Mesenchymal stem cell of the bone marrow (primary cell): ENCODE results near the genes COA7 and CYB5RL.

DNA sequence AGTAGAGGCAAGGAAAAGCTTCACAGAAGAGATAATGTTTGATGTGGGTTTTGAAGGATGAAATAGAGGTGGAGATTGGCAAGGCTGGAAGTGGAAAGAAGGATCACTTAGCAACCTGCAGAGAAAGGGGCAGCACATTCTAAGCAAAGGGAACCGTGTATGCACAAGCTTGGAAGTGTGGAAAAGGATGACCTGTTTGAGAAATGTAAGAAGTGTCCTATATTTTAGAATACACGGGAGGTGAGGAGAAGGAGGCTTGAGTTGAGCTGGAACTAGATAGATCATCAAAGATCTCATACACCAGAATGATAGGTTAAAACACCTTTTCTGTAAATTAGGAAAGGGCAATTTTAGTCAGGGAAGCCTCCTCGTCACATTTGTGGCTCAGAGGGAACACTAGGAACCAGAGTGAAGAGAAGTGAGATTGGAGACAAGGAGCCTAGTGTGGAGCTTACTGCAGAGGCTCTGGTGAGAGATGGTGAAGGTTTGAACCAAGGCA is 70.6 kb downstream of the OSBPL9 start:
- CAGE, long polyA plus RNA = no peak

DNA sequence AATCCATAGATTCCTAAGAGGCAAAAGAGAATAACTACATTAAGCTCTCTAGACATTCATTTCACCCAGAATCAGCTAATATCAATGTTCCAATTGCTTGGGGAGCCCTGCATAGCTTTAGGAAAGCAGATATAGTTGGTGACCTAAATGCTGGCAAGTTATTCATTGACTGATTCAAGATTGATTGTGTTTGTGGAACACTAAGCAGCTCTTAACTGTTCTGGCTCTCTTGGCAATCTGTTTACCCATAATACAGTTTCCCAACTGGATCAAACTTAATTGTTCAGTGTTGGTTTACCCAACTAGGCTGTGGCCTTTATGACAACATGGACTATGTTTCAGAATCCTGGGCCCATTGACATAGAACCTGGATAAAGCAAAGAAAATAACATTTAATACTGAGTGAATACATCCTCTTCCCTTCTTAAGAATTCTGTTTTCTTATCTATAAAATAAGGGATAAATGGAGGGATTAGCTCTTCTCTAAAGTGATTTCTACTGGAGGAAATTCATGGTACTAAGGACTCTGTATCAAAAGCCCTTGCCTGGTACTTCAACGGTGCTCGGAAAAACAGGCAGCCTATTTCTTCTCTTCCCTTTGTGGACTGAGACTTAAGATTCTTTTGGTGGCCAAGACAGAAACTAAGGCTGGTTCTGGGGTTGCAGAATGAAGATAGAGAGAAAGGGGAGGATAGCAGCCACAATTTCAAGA is 83.5 kb downstream of the NRDC start:
- CAGE, long polyA plus RNA = no peak

GRCh38 chr1:52243140-52244199 is 101.6 kb downstream of the ZFYVE9 start:
- CAGE, long polyA plus RNA = no peak

DNA sequence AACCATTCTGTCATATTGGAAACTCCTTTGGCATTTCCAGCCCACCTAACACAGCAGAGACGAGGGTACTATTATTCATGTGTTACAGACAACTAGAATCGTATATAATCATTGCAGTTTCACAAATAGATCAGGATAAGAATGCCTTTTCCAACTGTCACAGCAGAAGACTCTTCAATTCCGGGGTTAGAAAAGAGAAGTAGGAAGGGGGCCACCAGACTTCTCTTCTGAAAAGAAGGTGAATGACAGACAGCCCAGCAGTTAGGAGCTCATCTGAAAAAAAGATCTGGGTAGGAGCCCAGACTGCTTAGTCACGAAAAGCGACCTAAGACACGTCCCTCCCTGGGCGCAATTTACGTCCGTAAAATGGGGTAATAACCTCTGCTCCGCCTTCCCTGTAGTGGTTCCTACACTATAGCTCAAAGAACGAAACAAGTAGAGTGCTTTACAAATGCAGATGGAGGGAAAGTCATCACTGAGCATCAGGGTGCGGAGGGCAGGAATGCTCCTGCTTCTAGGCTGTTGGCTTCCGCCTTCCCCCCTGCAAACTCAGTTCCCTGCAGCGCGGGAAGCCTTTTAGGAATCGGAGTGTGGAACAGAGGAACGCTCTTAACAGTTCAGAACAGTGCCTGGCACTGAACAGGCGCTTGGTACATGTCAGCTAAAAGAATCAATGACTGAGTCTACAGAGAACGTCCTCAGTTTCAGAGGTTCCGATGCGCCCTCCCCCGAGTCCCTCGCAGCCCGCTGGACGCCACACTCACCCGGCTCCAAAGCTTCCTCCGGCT is 547 bp downstream of the ORC1 start:
- CAGE, long polyA plus RNA = no peak

GRCh38 chr1:52697823-52698687 is at the start of gene COA7:
Gene COA7, minus strand, starts transcription at chr1:52698347.
- CAGE, long polyA plus RNA = no peak

DNA sequence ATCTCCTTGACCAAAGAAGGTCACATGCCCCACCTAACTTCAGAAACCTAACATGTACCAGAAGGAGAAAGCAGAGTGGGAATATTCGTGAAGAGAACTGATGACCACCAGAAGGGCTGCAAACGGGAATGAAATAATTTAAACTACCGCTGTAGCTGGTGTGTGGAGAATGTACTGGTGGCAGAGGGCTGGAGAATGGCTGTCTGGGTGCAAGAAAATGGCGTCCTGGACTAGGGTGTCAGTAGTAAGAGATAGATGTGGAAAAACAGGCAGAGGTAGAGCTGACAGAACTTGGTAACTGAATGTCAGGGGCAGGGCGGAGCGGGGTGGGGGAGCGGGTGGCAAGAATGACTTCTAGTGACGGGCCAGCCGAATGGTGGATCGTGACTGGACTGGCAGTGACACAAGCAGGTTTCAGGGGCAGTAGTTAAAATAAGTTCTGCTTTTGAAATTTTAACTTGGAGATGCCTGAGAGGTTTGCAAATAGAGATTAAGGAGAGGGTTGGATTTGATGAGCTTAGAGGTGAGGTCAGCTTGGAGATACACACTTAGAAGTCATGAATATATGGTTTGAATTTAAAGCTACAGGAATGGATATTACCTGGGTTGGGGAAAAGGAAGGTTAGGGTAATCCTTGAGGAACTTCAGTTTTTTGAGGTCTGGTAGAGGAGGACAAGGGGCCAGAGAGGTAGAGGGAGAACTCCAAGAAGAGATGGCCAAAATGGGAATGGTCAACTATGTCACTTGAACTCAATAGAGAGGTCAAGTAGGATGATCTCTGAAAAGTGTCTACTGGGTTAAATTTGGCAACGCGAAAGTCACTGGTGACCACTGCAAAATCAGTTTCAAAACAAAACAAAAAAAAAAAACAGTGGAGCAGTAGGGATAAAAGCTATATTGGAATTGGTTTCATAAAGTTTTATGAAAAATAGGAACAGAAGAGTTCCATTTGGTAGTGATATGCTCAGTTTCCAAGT is 8.2 kb upstream of the PODN start:
- CAGE, long polyA plus RNA = no peak

GRCh38 chr1:53081780-53082258 is 19.8 kb downstream of the PODN start:
- CAGE, long polyA plus RNA = no peak

GRCh38 chr1:53135256-53135712 is 7.2 kb downstream of the SLC1A7 start:
- CAGE, long polyA plus RNA = no peak

DNA sequence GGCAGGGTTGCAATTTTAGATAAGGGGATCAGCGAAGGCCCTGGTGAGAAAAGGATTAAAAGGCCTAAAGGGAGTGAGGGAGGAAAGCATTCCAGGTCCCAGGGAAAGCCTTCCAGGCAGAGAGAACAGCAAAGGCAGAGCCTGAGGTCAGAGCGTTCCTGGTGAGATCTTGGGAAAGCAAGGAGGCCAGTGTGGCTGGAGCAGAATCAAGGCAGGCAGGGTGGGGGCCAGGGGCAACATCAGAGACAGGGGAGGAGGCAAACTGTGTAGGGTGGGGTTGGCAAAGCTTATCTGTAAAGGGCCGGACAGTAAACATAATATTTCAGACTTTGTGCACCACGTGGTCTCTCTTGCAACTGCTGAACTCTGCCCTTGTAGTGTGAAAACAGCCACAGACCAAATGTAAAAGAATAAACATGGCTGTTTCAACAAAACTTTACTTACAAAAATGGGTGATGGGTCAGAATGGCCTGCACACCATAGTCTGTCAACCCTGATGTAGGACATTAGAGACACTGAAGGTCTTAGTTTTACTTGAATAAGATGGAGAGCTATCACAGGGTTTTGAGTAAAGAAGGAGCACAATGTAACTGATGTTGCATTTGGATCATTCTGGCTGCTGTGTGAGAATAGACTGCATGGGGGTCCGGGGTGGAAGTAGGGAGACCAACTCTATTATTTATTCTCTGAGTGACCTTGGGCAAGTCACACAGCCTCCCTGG is 13.2 kb upstream of the CPT2 start:
- CAGE, long polyA plus RNA = no peak

DNA sequence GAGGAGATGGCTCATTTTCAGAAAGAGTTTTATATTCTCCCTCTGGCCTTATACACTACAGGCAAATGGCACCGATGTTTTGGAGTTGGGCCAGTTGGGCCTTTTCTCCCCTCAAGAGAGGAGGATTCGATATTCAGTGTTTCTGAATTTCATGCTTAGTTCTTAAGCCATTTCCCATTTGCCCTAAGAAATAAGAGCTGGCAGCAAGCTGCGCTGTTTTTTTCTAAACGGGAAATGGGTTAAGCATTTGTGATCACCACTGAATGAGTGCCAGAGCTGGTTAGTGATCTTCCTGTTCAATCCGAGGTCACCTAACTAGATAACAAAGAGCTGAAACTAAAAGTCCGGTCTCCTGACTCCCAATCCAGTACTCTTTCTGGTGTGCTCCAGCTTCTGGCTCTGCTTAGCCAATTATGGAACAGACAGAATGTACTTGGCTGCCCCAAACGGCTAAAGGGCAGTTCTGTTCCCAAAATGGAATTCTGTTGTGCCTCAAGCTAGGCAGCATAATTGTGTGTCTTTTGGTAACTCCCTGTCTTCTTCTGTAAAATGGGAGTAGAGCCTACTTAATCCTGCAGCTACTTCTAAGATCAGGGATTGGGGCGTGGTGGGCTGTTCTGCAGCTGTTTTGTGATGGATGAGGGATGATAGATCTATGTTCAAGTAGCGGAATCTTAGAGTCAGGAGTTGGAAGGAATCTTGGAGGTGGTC is 1.1 kb upstream of the CPT2 start:
- CAGE, long polyA plus RNA = no peak

GRCh38 chr1:53237709-53238108 is 609 bp downstream of the MAGOH start:
- CAGE, long polyA plus RNA = no peak

DNA sequence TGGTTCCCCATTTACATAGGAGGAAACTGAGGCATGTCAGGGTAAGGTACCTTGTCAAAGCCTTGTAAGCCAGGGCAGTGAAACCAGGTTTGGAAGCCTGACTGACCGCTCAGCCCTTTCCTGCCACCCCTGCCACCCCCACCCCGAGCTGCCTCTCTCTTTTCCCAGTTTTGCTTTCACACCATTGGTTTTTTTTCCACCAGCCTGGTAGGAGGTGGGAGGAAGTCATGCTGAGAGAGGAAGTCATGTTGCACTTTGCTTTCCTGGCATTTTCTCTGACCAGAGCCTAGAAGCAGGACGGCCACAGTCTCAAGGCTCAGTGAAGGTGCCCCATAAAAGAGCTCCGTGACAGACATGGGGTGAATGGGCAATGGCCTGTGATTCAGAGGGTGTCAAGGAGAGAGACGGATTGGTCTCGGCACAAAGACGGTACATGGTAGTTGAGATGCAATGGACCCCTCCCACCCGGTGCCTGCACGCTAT is 42.2 kb upstream of the DMRTB1 start:
- CAGE, long polyA plus RNA = no peak

DNA sequence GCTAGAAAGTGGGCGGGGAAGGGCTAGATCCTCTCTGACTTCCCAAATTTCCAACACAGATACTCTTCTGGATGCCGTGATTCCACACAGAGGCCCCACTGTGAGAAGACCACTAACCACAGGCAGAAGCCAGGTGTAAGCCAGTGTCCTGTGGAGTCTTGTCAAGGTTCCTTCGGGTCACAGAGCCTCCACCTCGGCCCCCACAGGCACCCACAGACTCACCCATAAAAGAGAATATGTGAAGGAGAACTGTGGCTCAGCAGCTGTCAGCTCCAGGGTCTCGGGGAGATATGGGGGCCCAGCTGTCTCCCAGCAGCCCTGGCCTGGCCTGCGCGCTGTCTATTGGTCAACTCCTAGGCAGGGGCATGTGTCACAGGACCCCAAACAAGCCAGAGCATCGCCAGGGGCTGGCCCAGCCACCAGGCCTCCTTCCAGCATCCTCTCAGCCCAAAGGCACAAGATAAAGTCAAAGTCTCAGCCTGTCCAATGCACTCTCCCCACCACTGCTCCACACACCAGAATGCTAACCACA is 133.1 kb downstream of the DMRTB1 start:
- CAGE, long polyA plus RNA = no peak

DNA sequence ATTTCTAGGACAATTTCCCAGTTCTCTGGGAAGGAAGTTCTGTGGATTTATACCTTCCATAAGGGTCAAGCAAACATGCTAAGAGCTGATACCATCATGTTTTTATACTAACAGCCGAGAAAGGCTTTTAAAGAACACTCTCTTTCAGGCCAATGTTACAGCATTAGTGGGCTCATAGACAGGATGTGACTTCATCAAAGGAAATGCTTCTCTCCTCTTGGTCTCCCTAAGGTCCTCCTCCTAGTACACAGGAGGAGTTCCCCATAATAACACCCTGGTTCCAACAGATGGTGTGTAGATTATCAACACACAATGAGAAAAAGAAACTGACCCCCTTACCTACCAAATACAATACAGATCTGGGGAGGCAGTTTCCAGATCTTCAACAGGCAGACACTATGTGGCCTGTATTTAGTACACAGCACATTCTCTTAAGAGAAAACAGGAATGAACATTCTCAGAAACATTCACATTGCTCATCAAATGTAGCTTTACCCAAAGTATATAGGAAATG is 26.7 kb upstream of the GLIS1 start:
- CAGE, long polyA plus RNA = no peak

- CAGE, long polyA plus RNA = no peak
These were observed 42.1 kb downstream of the NDC1 start for GRCh38 chr1:53795943-53796407.

DNA sequence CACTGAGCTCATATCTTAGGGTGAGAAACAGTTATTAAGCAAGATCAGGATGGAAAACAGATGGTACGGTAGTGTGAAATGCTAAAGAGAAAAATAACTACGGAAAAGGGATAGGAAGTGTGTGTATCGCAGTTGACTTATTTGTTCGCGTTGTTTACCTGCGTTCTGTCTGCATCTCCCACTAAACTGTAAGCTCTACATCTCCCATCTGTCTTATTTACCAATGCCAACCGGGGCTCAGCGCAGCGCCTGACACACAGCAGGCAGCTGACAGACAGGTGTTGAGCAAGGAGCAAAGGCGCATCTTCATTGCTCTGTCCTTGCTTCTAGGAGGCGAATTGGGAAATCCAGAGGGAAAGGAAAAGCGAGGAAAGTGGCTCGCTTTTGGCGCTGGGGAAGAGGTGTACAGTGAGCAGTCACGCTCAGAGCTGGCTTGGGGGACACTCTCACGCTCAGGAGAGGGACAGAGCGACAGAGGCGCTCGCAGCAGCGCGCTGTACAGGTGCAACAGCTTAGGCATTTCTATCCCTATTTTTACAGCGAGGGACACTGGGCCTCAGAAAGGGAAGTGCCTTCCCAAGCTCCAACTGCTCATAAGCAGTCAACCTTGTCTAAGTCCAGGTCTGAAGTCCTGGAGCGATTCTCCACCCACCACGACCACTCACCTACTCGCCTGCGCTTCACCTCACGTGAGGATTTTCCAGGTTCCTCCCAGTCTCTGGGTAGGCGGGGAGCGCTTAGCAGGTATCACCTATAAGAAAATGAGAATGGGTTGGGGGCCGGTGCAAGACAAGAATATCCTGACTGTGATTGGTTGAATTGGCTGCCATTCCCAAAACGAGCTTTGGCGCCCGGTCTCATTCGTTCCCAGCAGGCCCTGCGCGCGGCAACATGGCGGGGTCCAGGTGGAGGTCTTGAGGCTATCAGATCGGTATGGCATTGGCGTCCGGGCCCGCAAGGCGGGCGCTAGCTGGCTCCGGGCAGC is at the start of gene CYB5RL:
TSS of gene CYB5RL (minus strand) at position 720 of the 985 bp plus-strand sequence.
- CAGE, long polyA plus RNA = start-site peak on the plus strand centred at position 872 of the sequence, 36 bp wide, 48 and 16 reads in 2 replicates

DNA sequence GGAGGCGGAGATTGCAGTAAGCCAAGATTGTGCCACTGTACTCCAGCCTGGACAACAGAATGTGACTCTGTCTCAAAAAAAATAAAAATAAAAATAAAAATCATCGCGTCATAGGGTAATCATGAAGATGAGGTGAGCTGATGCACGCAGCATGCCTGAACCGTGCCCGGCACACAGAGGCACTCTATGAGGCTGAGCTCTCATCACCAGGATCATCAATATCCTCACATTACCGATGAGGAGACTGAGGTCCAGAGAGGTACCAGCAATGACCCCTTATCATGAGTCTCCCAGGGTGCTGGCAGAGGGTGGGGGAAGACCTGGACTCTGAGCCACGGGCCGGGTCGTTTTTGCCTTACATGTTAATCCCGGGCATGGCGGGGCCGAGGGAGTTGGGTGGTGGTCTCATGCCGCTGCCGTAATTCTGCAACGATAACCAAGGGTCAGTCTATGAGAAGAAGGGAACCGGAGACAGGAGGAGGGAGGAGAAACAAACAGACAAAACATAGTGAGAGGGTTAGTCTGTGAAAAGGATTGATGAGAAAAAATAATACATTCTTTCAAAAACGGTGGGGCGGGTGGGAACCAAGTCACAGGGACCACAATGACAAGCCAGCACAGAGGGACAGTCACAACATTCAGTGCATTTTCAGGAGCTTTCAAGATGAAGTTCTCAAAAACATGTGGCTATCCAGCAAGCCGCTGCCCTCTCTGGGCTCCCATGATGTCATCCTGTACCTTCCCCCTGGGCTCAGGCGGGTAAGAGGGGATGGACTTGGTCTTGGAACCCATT is 43.1 kb downstream of the MRPL37 start:
- CAGE, long polyA plus RNA = no peak

DNA sequence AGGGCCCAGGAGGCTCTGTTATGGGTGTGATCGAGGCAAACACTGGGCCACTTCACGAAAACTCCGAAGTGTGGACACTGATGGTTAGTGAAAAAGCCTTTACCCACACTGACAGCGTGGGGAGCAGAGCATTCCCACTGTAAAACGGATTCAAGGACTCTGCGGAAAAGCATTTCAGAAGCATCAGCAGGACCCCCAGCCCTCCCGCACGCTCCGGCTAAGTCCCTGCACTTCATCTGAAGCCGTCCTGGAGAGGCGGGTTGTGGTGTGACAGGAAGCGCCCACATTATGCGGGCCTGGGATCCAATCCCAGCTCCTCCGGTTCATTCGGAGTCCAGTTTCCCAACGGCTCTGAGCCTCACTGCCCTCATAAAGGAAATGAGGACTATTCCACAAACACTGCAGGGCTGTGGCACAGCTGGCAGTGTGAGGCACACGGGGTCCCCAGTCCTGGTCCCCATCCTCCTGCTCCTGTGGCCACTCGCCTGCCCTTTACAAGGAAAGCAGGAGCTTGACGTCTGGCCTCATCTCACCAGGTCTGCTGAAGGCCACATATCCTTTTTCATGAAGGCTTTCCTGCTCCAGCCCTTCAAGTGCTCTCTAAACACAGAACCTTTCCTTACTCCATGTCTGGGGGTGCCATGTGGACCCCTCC is 63.2 kb downstream of the MRPL37 start:
- CAGE, long polyA plus RNA = no peak

DNA sequence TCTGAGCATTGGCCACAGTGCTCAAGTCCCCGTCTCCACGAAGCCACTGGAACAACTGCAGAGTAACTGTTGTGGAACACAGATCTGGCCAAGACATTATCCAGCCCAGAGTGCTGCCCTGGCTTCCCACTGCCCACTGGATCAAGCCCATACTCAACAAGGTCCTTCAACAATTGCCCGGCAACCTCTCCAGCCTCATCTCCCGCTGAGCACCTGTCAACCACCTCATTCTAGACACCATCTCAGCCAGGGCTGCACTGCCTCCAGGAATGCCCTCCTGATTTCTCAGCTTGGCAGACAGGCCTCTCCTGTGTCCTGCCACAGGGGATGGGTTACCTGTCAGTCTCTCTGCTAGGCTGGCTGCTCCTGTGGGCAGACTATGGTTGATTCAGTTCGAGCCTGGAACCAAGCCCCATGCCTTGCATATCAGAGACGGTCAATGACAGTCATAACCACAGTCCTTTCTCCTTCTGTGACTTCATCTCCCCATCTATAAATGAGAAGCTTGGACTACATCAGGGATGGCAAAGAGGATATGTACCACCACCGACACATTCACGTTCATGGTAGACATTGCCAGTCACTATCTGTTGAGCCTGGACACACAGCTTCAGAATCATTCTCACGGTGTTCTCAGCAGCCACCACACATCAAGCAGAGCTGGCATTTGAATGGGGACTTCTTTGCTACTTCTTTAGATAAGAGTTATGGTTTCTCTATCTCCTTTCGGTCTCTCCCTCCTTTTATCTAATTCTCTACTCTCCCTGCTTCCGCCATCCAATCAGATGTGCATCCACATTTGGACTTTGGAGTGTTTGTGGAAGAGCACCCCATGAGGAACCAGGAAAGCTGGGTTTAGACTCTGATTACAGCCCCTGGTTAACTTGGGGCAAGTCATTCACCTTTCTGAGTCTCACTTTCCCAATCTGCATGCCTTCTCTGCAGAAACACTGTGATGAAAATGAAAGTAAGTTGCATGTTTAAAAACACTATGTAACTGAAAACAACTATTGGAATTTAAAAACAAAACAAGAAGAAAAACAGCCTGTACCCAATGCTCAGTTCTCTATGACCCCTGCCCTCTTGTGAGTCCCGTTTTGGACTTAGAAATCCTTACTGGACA is 77.0 kb downstream of the MRPL37 start:
- CAGE, long polyA plus RNA = no peak

DNA sequence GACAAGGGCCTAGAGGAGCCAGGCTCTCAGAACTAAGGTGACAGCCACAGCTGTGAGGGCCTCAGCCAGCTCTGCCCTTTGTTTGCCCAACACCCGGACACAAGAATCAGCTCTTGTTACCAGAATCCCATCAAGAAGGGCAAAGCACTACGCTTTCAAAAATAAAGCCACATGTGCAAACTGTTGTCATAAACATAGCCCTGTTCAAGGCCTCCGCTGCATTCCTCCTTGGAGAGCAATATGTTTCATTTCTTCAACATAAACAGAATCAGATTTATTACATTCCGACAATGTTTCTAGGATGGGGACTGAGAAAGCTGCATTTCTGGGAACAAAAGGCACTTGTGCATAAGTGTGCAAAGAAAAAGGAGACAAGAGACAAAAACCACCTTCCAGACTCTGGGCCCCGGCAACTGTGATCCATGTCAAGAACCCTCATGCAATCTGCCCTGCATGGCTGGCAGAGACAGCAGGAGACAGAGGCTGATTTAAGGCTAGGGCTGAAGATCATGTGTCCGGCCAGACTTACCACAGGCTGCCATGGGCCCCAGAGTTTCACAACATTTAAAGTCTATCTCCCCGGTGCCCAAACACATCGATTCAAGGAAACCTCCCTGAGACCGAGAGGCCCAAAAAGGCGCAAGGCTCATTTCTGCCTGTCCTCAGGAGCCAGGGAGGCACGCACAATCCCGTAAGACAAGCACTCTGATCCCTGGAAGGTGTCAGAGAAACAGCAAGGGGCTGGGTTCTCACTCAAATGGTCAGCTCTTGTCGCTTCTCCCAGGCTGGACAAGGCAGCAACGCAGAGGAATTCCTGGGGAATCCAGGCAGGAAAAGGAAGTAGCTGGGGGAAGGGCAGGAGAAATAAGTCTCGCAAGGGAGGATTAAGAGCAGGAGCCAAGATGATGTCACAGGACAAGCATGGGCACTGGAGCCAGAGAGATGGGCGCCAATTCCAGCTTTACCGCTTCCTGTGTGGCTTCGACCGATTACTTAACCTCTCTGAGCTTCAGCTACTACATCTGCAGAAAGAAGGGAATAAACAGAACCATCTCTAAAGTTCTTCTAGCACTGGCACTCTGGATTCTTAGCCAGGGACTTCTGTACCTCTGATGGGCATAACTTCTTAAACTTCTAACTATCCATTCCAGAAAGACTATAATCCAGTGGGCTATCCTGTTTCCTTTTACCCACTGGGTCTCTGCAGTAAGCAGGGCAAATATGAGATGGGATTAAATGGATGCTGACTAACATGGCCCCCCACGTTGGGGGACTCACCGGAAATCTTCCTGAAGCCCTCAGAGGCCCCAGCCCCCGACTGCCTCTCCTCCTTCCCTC is 135.5 kb downstream of the MRPL37 start:
- CAGE, long polyA plus RNA = no peak